HTERT-HM (cell line): ENCODE results near the genes LINS1, ASB7 and TM2D3.

DNA sequence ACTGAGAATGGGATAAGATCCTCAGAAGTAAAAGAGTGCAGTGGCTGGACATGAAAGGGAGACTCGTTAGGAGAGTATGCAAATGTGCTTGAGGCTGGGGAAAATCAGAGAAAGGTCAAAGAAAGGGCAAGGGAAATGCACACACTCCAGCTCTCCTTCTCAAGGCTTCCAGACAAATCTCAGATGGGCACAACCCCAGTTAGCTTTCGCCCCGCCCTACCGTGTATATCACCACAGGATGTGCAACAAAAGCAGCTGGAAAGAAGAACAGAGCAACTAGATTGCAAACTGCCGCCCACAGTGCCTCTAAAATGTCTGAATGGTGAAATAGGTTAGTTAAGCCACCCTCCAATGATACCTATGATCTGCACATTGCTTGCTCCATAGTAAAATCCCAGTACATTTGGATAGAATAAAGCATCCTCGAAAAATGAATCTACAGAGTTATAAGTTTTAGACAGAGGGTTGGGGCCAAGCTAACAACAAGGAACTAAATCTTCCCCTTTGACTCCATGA lies 63.8 kb downstream of the CERS3 start:
- RRBS: no CpG with 5 or more reads among the region's 6 CpGs

DNA sequence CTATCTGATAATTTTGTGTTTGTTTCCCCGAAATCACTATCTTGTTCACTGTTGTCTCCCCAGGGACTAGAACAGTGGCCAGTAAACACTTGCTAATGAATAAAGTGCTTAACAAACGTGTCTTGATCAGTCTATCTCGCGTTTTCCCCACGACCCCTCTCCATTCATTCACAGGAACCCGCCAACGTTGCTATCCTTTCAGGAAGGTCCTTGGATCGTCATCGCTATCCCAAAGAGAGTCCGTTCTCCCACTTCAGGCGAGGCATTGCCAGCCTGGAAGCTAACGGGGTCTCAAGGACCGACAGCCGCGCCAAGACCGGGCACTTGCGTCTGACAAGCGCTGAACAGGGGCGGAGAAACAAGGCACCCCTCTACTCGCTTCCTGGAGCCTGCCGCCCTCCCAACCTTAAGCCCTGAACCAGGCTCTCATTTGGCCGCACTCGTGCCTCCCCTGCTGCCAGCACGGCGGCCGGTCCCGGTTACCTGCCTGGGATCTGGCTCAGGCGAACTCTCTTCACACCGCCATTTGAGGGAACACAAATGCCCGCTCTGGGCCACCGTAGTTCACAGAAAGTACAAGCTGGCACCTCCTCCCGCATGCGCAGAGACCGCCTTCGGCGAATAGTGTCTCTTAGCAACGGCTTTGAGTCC lies at the start of gene LINS1:
TSS of gene LINS1 (minus strand) at position 551 of the 651 bp plus-strand sequence.
- RRBS: no CpG with 5 or more reads among the region's 37 CpGs

DNA sequence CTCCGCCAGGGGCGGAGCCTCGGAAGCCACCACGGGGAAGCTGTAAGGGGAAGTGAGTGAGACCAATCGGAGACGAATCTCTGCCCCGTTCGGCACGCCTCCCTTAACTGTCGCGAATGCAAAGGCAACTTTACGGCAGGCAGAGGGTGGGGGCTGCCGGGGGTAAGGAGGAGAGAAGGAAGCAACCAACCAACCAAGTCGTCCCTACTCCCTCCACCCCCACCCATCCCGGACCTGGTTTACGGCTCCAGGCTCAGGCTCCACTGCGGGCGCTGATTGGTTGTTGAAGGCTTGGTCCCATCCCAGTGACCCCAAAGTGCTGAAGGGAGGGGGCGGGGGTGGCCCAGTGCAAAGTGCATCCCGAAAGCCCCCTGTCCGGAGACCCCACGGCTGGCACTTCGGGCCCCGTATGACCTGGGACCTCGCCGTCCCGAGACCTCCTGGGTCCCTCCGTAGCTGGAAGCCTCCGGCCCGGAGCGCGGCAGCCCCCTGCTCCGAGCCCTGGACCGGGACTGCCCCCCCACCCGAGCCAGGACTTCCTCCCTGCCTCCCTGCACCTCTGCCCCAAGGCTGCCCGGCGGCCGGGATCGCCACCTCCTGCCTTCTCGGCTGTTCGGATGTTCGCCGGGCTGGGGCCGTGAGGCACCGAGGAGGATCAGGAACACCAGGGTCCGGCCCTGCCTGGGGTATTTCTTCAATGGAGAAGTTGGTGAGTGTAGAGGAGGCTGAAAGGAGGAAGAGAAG lies at the start of gene ASB7:
TSS of gene ASB7 (plus strand) at position 305 of the 744 bp plus-strand sequence.
- RRBS: 3% methylated on average over 23 of the region's 46 CpGs

DNA sequence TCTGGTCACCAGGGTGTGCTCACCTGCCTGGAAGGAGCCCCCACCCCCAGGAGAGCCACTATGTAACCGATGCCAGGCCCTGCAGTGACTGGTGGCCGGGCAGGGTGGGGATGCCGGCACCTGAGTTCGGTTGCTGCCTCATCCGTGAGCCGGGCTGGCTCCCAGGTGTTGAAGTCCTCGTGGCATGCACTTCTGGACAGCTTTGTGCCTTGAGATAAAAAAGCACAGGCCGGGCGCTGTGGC lies 56.5 kb downstream of the ASB7 start:
- RRBS: 67% methylated on average over 5 of the region's 9 CpGs

- RRBS: no CpG with 5 or more reads among the region's 15 CpGs
Measured at GRCh38 chr15:100687165-100687910, 84.9 kb downstream of the ASB7 start.

DNA sequence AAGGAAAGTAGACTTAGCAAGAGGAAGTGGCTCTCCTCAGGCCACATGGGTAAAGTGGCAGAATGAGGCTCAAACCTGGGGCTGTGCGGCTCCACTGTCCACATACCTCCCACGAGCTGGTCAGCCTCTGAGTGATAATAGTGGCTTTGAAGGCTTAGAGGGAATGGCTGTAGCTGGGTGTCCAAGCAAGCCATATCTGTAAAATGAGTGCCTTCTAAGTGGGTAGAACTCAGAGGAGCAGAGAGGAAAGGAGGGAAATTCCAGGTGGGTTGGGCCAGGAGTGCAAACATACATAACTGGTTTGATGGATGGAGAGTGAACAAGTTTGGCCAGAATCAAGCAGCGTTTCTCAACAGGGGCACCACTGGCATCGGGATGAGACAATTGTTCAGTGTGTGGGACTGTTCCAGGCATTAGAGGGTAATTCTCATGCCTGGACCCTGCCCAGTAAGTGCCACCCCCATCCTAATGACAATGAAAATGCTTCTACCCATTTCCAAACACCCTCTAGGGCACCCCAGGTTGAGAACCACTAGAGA lies 91.1 kb downstream of the ASB7 start:
- RRBS: no CpG with 5 or more reads among the region's 4 CpGs

DNA sequence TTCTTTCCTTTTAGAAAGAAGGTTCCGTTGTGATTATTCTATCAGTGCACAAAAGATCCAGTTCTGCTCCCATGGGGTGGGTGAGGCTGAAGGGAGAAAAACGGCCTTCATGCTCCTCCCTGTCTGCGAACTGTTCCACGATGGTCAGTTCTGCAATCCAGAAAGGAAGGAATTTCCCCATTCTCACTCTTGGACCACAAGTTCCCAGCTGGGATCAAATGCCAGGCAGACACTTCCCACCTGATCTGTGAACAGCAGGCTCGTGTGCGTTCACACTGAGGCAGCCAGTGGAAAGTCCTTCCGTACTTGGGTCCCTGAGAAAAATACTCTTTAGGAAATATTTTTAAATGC lies 7.1 kb downstream of the ALDH1A3 start:
- RRBS: no CpG with 5 or more reads among the region's 7 CpGs

DNA sequence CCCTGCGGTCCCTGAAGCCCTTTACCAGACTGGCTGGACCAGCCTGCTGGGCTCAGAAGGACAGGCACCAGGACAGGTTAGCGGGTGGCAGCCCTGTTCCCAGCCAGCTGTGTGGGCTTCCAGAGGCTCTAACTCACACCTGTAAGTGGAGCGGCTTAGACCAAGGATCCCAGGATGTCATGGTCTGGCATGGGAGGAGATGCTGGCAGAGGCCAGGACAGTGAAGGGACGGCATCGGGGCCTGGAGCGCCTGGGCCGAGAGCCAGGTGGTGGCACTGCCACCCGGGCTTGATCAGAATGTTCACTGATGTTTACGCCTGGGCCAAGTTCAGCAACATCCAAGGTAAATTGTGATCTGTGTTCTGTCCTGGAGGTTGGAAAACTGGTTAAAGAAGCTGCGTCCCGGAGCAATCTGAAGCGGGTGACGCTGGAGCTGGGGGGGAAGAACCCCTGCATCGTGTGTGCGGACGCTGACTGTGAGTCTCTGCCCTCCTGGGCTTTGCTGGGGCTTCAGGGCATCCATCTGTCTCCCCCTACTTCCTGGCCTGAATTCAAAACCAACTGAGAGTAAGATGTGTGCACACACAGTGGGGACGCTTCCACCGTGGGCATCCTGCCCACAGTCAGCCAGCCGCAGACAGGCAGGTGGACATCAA lies 18.2 kb downstream of the ALDH1A3 start:
- RRBS: 92% methylated on average over 4 of the region's 19 CpGs

- RRBS: no CpG with 5 or more reads among the region's 6 CpGs
Measured at GRCh38 chr15:101123442-101124104, 128.3 kb downstream of the CHSY1 start.

GRCh38 chr15:101296176-101296491 lies 1.1 kb upstream of the SNRPA1 start:
- RRBS: no CpG with 5 or more reads among the region's 3 CpGs

GRCh38 chr15:101333651-101333981 lies 38.6 kb upstream of the SNRPA1 start:
- RRBS: no CpG with 5 or more reads among the region's 6 CpGs

- RRBS: 9% methylated on average over 4 of the region's 10 CpGs
Measured at GRCh38 chr15:101443878-101444516, 45.5 kb downstream of the PCSK6 start.

GRCh38 chr15:101448172-101448876 lies 41.2 kb downstream of the PCSK6 start:
- RRBS: no CpG with 5 or more reads among the region's 7 CpGs

DNA sequence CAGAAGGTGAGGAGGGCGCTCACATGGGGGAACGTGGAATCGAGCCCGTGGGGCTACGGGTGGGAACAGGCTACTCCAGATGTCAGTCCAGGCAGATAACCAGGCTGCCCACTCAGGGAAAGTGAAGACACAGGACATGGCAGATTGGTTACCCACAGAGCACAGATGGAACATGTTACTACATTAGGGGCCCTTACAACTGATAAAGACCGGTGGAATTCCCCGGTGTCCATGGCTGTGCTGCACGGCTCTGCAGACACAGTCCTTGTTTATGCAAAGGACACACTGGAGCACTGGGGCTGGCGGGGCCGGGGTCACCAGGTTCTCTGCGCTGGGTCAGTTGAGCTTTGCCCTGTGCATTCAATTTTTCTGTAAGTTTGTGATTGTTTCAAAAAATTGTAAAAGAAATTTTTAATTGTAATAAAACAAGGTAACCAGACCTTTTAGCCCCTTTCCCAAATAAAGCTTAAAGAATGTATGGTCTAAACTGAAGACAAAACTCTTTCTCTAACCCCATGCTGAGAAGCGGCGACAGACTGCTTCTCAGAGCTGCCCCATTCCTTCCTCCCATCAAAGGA lies 36.8 kb downstream of the PCSK6 start:
- RRBS: 13% methylated on average over 4 of the region's 13 CpGs

GRCh38 chr15:101463158-101464010 lies 26.1 kb downstream of the PCSK6 start:
- RRBS: no CpG with 5 or more reads among the region's 14 CpGs

DNA sequence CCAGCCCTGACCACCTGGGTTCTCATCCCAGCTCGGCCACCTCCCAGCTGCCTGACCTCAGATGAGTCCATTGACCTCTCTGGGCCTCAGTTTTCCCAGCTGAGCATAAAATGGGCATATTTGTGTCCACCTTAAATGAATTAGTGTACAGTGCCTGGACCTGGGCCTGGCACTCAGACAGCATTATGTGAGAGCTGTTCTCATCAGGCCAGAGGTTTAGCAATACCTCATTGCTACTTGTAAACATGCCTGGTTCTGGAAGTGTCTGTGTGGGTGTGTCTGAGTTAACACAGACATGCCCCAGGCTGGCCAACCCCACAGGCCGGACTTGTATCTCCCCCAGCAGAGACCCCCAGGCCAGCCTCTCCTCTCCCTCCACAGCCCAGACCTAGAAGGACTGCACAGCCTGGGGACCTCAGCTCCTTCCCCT lies 11.6 kb upstream of the PCSK6 start:
- RRBS: no CpG with 5 or more reads among the region's 2 CpGs

GRCh38 chr15:101614002-101614735 lies 38.0 kb downstream of the TM2D3 start:
- RRBS: no CpG with 5 or more reads among the region's 18 CpGs

DNA sequence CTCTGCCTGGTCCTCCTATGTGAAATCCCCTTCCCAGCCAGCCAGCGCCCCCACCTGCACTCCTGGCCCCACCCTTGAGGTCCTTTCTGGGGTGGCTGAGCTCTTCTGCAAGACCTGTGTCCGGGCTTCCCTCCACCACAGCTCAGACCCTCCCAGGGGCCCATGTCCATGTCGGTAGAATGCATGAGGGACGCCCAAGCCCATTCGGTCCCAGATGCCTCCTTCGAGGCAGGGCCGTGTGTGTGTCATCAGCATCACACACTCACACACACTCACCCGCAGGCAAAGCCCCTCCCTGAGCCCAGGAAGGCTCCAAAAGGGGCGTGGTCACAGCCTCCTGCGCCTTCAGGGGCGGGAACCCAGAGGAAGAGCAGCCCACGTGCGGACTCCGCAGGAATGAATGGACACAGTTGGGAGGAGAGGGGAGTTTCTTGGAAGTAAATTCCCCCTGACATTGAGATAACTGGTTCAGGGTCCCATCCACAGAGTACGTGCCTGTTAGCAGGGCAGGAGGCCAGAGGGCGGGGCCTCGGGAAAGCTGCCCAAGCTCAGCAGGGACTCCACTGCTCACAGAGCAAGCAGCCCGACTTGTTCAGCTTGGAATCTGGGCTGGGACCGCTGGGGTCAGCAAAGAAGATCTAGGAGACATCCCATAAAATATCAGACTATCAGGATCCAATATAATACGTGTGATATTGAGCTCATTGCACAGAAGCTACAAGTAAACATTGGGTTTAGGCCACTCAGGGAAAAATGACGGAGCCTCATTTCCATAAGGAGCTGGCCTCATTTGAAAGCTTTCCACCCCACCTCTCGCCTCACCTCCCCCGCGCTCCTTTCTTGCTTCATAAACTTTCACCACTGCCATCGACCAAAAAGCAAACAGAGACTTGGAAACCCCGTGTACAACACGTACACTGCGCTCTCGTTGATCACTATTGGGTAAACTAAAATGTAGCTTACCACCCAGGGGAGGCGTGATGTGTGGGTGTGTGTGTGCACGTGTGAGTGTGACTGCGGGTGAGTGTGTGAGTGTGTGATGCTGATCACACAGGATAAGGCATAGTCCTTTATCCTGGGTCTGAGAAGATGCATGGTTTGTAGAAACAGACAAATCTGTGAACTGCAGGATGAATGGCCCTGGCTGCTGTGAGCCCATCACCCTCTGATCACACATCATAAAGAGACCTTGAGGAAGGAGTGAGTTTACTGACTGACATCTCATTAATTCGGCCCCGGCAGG lies 36.0 kb downstream of the TM2D3 start:
- RRBS: no CpG with 5 or more reads among the region's 34 CpGs

GRCh38 chr15:101651798-101652429 lies at the start of gene TM2D3:
TM2D3 (minus strand) TSS chr15:101652381.
- RRBS: 1% methylated on average over 38 of the region's 62 CpGs

DNA sequence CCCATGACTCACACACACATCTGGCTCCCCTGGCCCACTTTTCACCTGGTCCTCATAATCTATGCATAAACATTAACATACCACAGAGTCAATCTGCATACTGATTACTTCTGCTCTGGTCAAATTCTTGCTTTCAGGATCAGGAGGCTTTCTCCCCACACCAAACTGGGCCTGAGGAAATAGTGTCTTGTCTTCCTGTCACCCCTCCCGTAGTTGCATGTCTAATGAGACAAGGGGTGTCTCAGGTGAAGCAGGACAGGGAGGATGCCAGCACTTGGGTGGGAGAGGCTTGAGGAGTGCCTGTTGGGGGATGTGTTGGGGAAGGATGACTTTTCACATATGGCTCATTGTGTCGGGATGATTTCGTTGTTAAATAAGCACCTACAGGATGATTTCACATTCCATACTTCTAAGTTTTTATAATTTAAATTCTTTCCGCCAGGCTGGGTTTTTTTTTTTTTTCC lies 142.2 kb downstream of the OR4F15 start:
- RRBS: no CpG with 5 or more reads among the region's 4 CpGs